Mesenchymal stem cell of the bone marrow (primary cell): ENCODE results near the genes STK38L and CCDC91.

- CAGE, long polyA plus RNA = no peak
Measured at GRCh38 chr12:26727831-26728585, 105.0 kb downstream of the ITPR2 start.

DNA sequence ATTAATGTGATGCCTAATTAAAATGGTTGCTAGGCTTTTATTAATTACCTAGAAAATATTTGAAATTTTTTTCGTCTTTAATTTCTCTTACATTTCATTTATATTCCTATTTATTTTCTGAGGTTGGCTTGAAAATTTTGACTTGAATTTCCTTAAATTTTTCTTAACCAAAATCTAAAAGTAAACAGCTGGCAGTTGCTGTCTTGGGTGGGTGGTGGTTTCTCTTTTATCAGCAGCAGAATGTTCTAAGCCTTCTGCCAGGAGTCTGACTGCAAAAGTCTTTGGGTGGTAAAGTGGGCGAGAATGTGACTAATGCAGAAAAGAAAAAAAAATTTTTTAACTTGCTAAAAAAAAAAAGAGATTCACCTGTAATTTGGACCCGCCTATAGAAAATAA is 2.5 kb downstream of the FGFR1OP2 start:
- CAGE, long polyA plus RNA = no peak

GRCh38 chr12:26967403-26967838 is 29.2 kb downstream of the FGFR1OP2 start:
- CAGE, long polyA plus RNA = no peak

DNA sequence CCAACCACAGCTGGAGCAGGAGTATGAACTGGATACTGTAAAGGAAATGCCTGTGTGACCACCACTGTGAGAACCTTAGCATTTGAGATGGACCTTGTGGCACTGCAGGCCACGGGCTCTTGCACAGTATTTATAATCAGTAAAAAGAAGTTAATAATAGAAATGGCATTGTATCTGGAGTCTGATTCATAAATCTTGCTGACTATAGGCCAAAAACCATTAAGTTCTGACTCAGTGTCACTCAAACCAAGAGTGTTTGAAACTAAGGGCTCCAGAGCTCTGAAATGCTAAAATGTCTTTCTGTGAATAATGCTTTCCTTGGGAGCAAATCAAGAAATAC is 58.5 kb upstream of the STK38L start:
- CAGE, long polyA plus RNA = no peak

- CAGE, long polyA plus RNA = no peak
Measured at GRCh38 chr12:27213311-27213756, 30.8 kb upstream of the STK38L start.

DNA sequence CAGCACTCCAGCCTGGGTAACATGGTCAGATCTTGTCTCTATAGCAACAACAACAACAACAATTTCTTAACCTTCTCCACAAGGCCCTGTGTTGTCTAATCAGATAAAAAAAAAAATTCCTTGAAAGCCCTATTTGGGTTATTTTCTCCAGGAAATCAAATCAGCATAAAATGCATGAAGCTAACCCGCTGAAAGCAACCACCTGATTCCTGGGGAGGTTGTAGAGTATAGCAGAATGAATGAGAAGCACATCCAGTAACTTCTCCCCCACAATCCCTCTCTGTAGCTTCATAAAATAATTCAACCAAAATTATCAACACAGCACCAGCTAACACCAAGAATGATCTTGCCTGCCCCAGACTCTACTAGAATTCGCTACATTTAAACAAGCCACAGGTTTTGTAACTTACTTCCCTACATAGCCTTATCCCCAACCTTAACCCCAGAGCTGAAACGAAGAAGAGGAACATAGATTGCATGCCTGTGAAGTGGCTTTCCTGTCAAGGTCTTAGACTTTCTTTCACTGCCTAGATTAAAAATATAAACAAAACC is 6.1 kb upstream of the STK38L start:
- CAGE, long polyA plus RNA = no peak

- CAGE, long polyA plus RNA = no peak
Measured at GRCh38 chr12:27243794-27244434, at the start of gene STK38L. Gene STK38L, plus strand, starts transcription at chr12:27244286.

DNA sequence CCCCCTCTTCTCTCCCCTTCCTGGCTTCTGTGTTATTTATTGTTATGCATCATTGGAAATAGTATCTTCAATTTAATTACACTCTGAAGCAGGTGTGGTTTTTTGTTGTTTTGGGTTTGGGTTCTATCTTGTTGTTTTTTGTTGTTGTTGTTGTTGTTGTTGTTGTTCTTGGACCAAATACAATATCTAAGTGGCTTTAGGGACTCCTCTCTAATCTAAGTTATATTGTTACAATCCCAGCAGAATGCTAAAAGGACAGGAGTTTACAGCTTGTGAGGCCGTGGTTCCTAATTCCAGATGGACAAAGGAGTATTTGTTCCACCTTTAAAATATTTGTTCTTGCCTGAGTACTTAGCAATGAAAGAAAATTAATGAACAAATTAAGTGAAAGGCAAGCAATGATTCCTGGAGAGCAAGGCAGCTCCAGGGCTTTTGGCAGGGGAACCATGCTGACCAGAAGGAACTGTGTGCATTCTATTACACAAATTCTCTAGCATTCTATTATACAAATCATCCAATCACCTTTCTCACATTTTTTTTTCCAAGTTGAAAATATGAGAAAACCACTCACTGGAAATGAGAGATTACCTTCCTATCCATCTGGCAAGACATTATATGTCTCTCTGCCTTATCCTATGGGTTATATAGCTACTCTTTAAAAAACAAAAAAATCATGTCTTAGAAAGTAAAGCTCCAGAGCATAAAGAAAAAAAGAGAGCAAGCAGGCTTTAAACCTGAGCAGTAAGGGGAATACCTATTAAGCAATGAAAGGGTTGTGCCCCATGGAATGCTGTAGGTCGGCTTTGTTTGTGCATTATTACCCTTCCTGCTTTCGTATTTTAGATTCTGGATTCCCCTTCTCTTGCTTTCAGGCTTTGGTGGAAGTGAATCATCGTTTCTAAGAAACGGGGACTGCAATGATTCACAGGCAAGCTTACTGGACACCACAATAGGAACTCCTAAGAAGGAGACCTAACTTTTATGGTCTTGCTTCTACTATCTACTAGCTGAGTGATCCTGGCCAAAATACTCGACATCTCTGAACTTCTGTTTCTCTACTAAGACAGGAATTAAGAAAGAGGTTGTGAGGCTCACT is 1.7 kb upstream of the BMAL2 start:
- CAGE, long polyA plus RNA = no peak

DNA sequence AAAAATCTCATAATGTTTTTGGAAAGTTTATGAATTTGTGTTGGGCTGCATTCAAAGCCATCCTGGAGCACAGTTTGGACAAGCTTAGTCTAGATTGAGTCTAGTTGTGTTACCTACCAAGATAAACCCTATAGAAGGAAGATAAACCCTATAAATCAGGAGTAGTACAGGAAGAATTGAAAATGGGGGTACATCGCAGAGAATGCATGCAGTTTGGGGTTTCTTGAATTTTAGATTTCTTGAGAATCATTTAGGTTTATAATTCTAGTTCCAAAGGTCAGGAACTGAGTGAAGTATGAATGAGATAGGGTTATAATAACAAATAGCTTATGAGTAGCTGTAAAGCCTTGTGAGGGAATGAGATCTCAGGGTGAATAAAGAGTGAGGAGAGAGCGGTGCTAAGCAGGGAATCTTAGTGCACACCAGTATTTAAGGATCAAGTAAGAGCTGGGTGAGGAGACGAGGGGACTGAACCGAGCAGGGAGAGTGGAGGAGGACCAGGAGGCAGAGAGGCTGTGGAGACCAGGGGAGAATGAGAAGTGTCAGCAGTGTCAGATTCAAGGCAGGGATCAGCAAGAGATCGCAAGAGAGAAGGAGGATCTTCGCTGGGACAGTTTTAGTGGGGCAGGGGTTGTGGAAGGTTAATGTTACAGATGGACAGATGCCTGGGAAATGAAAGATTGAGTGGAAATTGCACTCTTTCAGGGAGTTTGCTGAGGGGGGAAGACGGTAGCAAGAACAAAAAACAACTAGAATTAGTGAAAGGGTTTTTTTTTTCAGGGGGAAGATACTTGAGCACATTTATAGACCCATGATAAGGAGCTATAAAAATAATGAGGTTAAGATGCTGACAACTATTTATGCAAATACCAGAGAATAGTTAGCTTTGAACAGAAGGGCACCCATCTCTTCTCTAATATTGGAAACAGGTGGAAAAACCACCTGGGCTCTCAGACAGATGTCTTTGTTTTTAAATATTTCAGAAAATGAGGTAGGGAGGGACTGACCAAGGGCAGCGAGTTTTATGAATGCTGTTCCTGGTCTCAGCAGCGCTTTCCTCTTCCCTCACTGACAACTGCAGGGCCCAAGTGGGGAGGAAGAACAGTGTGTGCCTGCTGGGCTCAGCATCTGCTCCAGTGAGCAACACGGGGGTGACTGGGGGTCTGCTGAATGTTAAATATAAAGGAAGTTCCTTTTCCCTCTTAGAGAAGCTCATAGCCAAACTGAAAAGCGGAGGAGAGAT is 46.8 kb downstream of the BMAL2 start:
- CAGE, long polyA plus RNA = no peak

DNA sequence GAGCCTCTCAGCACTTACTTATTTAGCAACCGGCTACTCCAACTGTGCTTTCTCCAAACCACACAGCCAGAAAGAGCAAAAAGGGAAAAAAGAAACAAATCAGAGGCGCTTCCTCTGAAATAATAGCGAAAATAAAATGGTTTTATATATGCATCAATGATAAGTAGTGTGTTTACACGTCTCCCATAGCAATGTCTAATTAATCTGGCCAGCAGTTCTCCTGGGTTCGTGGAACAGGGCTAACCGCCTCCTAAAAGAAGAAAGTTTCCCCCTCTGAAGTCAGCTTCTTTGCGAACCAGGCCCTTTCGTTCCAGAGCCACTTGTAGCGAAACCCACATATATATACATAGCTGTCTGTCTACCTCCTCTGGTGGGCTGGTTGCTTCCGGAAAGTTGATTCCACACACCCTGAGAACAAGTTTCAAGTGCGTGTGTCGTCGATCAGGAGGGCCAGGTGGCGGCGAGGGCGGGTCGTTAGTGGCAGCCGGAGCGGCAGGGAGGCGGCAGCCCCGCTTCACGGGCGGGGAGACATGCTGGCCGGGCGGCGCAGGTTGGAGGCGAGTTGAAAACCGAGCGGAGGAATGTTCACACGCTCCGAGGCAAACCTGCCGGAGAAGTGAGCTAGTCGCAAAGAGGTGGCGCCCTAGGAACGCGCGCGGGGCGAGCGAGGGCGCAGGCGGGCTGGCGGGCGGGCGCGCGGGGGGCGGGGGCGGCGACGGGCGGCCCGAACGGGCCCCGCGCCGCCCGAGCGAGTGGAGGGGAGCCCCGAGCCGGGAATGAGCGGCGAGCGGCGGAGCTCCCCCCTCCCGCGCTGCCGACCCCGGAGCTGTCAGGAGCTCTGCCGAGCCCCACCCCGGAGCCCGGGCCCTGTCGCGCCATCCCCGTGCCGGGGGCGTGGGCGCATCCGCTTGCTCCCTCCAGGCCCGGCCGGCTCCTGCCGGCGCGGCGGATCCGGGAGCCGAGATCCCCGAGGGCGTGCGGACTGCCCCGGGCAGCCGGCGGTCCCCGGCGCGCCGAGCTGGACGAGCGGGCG is 2.6 kb downstream of the PTHLH start:
- CAGE, long polyA plus RNA = no peak

- CAGE, long polyA plus RNA = no peak
Measured at GRCh38 chr12:28189978-28191063, at the start of gene CCDC91. Gene CCDC91, plus strand, starts transcription at chr12:28190456.

GRCh38 chr12:28245922-28247052 is 56.0 kb downstream of the CCDC91 start:
- CAGE, long polyA plus RNA = no peak

DNA sequence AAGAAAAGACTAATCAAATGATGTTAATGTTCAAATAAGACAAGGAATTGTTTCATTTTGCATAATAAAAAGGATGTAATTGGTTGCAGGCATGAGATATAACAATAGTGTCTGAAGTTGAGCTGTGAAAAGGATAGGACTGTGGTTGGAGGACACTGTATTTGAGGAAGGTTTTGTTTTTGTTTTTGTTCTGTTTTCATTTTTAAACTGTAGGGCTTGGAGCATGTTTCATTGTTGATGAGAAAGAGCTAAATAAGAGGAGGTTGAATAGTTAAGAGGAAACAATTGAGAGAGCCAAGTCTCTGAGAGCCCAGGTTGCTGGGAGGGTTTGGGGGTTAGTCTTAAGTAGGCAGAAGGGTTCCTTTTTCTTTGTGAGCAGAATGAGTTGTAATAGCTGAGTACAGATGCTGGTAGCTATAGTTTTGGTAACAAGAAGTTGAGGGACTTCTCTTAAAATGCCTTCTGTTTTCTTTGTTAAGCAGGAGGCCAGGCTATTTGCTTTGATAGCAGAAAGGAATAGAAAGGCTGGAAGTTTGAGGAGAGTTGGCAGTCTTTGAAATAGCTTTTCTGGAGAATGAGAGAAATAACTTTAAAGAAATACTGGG is 58.4 kb downstream of the CCDC91 start:
- CAGE, long polyA plus RNA = no peak

DNA sequence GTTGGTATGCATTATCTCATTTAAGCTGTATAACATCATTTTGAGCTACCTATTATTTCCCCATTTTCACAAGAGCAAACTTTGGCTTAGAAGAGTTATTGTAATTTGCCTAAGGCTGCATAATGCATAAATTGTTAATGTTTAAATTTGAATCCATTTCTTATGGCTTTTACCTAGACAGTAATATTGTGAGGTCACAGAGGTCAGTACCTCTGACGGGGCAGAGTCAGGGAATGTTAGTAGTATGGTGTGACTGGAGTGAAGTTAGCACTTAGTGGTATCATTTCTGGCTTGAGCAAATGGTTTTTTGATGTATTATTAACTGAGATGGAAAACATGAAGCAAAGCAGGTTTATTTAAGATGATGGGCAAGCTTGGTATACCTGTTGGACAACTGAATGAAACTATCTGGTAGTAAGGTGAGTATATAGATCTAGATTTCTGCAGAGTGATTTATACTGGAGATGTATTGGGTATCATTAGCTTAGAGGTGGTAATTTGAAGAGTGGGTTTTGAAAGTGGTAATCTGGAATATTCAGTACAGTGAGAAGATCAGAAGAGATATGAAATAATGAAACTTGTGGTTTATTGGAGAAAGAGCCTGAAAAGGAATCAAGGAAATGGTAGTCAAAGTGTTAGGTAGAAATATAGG is 112.3 kb downstream of the CCDC91 start:
- CAGE, long polyA plus RNA = no peak

DNA sequence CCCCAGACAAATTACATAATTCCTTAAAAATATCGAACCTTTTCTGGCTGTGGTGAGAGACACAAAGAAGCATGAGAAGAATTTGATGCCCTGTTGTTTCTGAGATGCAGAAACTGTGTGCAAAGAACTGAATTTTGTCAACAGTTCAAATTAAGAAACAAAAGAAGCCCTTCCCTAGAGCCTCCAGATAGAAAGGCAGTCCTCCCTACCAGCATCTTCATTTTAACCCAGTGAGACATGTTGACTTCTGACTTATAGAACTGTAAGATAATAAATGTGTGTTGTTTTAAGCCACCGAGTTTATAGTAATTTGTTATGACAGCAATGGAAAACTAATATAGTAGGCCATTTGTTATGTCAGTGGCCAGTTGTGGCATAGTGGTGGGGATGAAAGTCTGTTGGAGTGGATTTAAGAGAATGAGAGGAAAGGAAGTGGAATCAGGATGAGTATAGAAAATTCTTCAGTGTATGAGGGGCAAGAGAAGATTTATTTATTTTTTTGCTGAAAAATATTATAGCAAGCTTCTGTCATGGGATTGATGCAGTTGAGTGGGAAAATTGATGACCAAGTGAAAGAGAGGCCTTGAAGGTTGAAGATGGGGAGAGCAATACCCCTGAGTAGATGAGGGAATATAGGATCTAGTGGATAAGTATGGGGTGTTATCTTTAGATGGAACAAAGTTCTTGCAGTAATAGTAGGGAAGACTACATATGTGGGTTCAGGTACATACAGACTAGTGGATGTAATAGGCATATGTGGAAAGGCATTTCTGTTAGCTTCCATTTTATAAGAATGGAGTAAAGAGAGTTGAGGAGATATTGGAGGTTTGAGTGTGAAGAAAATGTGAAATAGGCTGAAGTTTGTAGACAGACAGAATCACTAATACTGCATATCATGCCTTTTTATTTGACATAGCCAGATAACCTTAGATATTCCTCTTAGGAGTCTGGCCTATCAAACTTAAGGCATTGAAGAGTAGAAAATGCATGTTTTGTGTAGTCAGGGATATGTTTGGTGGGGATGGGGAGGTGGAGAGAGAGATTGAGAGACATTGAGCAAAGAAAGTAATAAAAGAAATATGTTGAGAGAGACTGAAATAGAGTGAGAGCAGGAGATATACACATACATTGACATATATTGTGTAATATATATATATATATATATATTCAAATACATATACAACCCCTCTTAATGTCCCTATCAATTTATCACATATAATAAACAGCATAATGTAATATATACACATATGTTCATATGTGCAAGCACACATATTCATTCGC is 152.2 kb downstream of the CCDC91 start:
- CAGE, long polyA plus RNA = no peak

- CAGE, long polyA plus RNA = no peak
Measured at GRCh38 chr12:29148031-29148346, 1.1 kb upstream of the FAR2 start.

DNA sequence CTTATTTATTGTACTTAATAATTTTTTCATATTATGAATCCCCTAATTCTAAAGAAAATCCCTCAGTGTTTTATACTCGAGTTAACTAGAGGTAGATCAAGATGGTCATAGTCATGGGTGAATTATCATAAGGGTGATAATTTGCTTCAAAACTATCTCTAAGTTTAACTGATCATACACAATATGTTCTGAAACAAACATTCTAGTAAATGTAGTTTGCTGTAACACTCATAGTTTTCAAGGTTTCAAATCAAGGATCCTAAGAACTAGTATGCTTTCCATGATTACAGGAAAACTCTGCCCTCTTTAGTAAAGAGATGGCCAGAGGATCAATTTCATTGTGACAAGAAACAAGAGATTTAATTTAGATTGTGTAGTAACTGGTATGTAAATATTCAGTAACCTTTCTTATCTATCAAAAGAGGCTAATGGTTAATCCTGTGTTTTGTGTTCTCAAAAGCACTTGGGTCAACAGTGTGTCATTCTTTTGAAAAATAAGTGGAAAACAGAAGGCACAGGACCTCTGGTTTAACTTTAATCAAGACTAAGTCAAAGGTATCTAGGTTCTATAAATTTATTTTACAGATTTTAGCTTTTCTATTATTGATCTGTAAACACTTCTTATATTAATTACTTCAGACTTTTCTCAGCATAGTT is 56.5 kb upstream of the ERGIC2 start:
- CAGE, long polyA plus RNA = no peak

DNA sequence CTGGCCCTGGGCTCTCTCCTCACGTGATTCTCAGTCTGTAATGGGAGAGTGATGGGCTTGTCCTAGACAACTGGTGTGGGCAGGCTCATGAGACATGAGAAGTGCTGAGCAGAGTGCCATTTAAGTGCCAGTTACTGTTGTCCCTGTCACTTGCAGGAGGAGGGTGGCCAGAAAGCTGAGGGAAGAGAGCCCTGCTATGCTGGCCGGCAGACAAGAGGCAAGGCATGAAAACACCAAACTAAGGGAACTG is 48.6 kb upstream of the OVCH1 start:
- CAGE, long polyA plus RNA = no peak

- CAGE, long polyA plus RNA = no peak
Measured at GRCh38 chr12:29617069-29617357, 119.5 kb upstream of the OVCH1 start.

- CAGE, long polyA plus RNA = no peak
Measured at GRCh38 chr12:29707962-29708482, 75.7 kb downstream of the TMTC1 start.